Glomerular endothelial cell (primary cell): Measurements from ENCODE around the genes CGNL1, MYZAP and LIPC.

- RAMPAGE, long total RNA, result no peak
These were observed at the start of gene CGNL1 for GRCh38 chr15:57376085-57376617. TSS of gene CGNL1 (plus strand) at chr15:57376505.

DNA sequence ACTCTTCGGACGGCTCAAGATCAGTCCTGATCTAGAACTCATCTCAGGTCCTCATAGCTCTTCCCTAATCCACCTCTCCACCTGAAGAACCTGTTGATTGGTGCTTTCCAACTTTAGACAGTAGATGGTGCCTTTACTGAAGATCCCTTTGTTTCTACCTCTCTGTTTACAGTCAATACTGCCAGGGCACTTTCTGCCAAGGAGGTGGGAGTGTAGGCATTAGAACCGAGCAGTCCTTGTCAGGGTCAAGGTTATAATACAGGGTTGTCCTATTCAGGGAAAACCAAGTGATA, 1.2 kb downstream of the CGNL1 start:
- RAMPAGE, long total RNA, result no peak

GRCh38 chr15:57442136-57442565, 65.8 kb downstream of the CGNL1 start:
- RAMPAGE, long total RNA, result no peak

- RAMPAGE, long total RNA, result no peak
These were observed 37.0 kb upstream of the MYZAP start for GRCh38 chr15:57554690-57555218.

DNA sequence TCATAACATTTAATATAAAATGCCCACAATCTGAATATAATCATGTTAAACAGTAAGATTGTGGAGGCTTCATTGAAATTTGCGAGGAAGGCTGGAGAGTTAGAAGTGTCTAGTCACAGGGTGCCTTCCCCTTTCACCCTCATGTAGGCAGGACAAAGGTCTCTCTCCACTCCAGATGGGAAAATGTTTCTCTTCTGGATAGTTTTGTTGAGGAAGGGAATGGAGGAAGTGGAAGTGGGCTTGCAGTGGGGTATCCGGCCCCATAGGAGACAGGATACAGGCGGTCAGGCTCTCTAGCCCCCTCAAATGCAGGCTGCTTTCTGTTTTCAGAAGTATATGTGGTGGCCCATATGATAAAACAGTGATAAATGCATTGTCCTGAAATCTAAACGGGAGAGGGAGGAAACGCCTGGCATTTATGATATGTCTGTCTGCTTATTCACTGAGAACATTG, 13.3 kb upstream of the MYZAP start:
- RAMPAGE, long total RNA, result no peak

- RAMPAGE, long total RNA, result no peak
These were observed at the start of gene MYZAP for GRCh38 chr15:57591645-57592322. TSS of gene MYZAP (plus strand) at chr15:57591904.

- RAMPAGE, long total RNA, result no peak
These were observed 16.0 kb downstream of the MYZAP start for GRCh38 chr15:57607568-57608242.

DNA sequence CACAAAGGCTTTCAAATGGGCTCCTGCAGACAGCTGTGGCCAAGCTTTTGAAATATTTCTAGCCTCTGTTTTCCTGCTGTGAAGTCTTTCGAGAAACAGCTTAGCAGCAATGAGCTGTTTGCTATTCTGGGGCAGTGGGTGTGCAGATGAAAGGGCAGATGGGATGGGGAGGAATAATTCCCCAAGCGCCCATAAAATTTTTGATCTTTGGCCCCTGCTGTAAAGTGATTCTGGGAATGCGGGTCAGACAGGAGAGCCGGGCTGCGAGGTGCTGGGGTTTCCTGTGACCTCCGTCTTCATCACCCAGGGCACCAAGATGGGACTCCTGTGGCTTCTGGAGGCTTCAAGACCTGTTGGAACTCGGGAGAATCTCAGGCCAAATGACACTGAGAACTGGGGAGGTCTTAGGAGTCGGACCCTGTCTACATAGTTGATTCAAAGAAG, 86.2 kb downstream of the POLR2M start:
- RAMPAGE, long total RNA, result no peak

DNA sequence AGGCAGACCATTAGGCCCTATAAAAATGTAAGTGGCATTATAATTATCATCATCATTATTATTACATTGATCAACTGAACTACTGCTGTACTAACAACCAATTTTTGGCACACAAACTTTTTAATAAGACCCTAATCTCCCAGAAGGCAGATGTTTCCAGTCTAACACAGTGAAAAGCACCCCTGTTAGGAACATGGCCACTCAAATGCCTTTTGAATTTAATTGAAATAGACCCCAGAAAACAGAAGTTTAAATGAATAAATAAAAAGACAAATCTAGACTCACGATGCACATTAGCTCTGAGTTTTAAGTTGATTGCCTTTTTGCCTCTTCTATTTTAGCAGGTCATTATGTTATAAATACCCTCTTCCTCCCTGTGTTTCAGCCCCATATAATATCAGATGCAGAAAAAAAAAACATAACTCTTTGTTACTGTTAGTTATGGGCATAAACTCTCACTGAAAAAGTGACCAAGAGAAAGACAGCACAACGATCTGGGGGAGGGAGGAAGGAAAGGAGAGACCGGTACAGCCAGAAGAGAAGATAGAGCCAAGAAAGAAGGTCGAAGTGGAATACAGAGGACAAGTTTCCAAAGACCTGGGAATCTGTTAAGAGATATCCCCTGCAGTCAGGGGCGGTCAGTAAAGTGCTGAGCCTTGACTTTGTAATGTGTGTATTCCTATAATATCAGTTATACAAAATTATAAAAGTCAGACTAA, 3.5 kb downstream of the ALDH1A2 start:
- RAMPAGE, long total RNA, result no peak

GRCh38 chr15:58228771-58229089, 90.5 kb downstream of the AQP9 start:
- RAMPAGE, long total RNA, result no peak

GRCh38 chr15:58284281-58284761, 146.1 kb downstream of the AQP9 start:
- RAMPAGE, long total RNA, result no peak

DNA sequence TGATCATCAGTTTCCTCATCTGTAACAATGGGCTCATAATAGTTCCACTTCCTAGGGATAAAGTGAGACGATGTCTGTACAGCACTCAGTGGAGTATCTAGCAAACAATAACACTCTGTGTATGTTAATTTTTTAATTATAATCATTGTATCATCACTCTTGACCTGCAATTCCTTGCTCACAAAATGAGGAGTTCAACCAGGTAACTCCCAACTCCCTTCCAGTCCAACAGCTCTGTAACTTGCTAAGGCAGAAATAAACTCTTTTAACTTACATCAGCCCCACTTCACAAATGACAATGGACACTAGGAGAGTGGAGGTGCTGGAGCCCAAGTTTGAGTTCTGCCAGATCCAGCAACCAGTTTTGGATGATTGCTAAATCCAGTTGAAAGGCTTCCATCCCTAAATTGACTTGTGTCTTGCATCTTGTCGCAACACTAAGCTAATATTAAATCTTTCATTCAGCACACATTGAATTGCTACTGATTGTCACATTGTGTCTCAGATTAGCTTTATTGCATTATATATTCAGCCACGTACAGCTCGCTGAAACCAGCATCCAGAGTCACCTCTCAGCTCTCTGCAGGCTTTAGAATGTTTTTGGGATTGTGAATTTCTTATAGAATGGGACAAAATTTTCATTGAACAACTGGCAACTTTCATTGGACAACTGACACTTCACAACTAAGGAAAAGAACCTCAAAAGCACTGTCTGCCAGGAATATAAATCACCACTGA, 41.7 kb upstream of the LIPC start:
- RAMPAGE, long total RNA, result no peak

DNA sequence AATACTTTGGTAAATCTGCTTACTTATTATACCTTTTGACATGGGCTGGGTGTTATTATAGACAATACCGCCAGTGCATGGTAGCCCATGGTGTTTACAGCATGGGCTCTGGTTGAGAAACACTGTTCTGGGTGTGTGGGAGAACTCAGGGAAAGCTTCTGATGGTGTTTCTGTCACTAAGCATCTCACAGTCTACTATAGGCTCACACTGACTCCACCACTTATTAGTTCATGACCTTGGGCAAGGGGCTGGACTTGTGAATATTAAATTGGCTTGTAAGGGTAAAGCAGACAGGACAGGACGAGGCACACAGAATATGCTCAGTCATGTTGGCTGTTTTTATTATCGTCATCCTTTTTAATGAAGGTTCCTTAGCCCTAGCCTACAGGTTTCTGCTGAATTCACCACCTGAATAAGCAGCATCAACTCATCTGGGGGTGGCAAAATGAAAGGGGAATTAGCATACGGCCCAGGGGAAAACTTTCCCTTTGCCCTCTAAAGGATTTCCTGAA, 39.7 kb upstream of the LIPC start:
- RAMPAGE, long total RNA, result no peak

DNA sequence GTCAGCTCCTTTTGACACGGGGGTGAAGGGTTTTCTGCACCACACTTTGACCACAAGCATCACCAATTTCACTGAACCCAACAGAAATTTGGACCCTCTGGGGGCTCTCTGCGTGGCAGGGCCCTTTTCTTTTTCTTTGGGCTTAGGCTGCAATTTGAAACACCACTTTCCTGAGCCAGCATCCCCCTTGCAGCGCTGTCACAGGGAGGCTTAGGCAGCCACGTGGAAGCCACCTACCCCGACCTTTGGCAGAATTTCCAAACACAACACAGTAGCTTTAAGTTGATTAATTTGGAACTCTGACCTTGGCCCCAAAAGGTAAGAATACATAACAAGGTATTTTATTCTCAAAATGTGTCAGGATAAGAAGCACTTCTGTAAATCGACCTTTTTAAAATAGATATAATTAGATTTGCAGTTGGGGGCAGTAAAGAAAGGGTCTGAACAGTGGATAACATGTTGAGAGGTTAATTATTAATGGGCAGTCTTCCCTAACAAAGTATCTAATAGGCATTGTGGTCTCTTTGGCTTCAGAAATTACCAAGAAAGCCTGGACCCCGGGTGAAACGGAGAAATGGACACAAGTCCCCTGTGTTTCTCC, at the start of gene LIPC:
Gene LIPC, plus strand, starts transcription at position 533 of the 601 bp plus-strand sequence.
- RAMPAGE, long total RNA, result no peak

- RAMPAGE, long total RNA, result no peak
These were observed 2.5 kb downstream of the LIPC start for GRCh38 chr15:58434229-58434677.

DNA sequence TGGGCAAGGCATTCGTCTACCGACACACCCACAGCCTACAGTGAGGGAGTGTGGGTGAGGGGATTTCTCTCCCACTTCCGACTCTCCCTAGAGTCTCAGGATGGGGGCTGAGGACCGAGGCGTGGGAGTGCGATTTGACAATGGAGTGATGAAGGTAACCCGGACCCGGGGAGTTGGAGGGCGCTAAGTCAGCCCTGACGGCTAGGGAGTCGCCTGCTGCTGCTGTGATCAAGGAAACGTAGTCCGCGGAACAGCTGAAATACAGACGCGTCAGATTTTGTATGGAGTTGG, 734 bp downstream of the RNF111 start:
- RAMPAGE, long total RNA, result no peak

GRCh38 chr15:59276176-59277354, 69.9 kb downstream of the LDHAL6B start:
- RAMPAGE, long total RNA, result no peak

DNA sequence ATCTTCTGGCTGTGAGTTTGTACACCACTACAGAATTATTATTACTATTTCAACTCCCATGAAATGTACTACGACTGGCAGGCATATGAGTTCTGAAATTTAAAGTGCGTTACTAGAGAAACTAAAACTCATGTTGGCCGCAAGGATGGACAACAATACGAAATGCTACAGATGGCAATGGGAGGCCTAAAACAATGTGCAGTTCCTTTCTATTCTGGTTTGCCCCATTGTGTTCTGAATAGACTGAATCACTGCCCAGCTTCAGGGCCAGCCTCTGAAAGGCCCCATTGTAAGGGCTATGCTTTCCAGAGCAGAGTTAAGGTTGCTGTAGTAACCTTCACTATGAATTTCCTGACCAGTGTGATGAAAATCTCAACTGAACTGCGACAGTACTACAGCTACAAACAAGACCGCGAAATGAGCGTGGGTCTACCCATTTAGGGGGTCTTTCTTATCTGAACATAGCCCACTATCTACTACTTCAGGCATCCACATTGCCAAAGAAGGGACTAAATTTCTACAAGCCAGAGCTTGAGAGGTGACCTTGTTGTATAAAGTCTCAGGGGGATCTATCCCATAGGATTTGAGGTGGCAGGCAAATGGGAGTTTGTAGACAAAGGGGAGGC, 80.2 kb downstream of the MYO1E start:
- RAMPAGE, long total RNA, result no peak

GRCh38 chr15:59298104-59298968, 74.3 kb downstream of the MYO1E start:
- RAMPAGE, long total RNA, result no peak

DNA sequence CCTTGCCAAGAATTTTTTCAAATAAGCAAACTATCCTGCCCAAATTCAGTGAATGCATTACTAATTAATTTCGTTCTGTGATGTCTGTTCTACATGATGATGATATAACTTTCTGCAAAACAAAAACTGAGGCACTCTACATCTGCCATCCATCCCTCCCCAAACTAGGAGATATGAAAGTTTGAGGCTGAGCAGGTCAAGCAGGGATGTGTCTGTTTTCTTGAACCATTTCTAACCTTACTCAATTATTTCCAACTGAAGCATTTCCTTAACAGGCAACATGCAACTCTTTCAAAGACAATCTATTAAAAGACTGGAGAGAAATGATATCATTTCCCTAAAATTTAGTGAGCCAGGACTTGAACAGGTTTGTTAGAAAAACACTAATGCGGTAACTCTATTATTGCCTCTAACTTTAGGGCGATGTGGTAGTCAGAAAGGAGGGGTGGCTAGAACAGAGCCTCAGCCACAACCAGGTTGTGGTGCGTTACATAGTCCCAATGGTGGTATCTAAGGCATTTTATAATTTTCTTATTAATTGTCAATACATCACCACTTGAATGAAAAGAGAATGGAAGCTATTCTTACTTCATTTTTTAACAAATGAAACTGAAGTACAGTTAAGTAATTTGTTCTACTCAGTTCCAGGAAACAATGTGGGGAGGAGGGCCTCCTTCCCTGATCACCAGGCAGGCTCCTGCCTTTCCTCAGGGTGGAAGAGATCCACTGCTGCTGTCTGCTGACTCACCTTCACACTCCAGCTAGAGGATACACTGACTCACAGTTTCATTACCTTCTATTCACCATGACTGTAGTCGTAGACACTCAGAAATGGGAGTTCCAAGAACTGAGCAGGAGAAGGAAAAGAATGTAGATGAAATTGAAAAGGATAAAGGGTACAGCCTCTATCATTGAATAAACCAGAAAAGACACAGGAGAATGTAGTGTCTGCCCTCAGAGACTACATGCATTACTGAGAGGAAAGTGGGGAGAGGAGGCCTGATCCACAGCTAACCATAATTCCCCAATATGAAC, 22.8 kb downstream of the MYO1E start:
- RAMPAGE, long total RNA, result no peak